HT-29 (cell line): Measurements from ENCODE around the gene CIAO2A.

- RAMPAGE, long total RNA = no peak
Observed at GRCh38 chr15:63218959-63219369, 29.6 kb downstream of the RAB8B start.

GRCh38 chr15:63348216-63348944 lies 33.3 kb downstream of the CA12 start:
- RAMPAGE, long total RNA = no peak

DNA sequence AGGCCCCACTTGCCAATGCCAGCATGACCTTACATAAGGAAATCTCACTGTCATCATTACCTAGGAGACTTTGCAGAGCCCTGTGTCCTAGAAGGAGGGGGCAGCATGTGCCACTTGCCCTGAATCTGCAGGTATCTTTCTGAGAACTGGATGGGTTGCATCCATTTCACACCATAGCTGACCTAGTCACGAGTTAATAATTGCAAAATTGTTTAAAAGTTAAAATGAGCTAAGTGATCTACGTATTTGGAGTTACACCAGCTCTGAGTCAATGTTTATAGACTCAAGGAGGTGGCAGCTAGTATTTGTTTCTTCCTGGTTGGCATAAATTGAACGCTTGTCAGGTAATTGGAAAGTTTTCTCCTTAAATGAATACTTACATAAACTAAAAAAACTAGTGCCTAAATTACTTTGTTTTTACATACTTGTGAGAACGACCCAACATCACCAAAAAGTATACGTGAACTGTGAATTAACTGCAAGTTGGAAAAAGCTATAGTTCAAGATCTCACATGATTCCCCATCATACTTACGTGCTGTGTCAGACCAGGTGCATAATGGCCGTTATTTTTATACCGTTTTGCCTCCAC lies 14.1 kb downstream of the CA12 start:
- RAMPAGE, long total RNA = no peak

DNA sequence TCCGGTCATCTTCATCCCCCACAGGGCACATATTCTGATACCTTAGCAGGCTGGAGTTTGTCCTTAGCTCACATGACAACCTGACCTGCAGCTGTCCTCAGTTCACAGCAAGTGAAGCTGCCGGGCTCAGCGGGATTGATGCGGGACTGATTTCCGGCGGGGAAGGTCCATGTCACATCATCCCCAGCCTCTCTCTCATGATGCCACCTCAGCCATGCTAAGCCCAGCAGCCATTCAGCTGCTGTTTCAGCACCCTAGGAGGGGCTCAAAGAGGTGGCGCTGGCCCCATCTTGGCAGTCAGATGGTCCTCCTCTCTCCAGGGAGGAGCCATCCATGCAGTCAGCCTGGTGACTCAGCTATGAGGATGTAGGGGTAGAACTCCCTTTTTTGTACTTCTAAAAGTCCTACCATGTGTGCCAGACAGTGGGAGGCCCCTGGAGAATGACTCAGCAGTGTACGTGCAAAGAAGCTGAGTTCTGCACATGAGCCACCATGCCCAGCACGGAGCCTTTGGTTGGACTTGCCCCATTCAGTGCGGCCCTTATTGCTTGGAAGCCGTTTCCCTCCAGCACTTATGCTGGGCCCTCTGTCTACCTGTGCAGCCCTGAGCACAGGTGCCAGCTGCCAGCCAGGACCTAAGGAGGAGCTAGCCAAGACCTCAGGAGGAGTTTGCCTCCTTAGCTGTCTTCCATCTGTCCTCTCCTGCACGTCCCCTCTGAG lies 9.4 kb downstream of the CA12 start:
- RAMPAGE, long total RNA = no peak

GRCh38 chr15:63403496-63403977 lies 21.9 kb upstream of the CA12 start:
- RAMPAGE, long total RNA = no peak

DNA sequence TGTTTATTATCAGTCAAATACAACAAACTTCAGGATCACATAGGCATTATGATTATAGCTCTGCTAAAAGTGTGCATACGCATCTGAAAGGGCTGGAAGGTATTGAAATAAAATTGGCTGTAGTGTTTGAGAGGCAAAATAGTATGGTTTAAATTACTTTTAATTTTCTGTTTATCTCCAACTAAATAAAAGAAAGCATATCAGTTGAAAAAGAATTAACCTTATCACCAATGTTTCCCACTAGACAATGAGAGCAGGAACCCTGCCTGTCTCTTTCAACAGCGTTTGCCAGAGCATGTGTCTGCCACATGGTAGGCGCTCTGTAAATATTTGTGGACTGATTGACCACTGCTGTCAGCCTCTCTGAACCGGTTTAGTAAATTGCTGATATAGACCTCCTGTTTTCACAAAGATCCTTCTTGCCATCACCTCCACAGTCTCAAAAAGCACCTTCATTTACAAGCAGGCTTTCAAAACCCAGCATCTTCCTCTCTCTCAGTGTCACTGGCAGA lies 38.1 kb upstream of the USP3 start:
- RAMPAGE, long total RNA = no peak

- RAMPAGE, long total RNA = no peak
Observed at GRCh38 chr15:63500203-63500663, 4.2 kb upstream of the USP3 start.

- RAMPAGE, long total RNA = no peak
Observed at GRCh38 chr15:63500664-63501224, 3.6 kb upstream of the USP3 start.

DNA sequence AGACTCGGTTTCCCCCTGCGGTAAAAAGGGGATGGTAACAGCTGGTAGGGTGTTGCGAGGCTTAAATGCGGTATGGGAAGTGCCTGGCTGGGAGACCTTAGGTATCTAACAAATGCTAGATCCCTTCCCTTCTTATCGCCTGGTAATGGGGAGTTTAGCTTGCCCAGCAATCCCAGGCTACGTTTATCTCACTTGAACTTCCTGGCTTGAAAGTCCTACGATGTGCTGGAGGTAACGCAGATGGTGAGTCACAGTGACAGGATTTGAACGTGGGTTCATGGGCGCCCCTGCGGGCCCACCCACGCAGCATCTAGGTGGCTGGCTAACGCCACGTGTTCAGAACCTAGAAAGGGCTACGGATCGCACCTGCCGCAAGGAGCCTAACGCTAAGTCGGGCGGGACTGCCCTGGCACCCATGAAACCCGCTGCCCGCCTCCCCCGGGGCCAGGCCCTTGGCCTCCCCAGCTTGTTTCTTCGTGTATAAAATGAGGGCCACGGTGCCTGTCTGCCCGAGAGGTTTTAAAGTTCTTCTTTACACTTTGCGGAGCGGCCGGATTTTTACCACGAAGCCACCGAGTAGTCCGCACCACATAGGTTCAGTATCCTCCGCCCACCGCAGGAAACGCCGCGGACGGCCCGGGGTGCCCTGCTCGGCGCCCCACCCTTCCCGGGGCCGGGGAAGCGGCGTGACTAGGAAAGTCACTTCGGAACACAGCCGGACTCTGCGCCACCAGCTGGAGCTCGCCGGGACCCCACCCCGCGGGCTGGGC lies 545 bp upstream of the USP3 start:
- RAMPAGE, long total RNA = no peak

- RAMPAGE, long total RNA = no peak
Observed at GRCh38 chr15:63593082-63594250, 3.7 kb upstream of the FBXL22 start.

GRCh38 chr15:63594493-63595776 lies 2.3 kb upstream of the FBXL22 start:
- RAMPAGE, long total RNA = no peak

- RAMPAGE, long total RNA = no peak
Observed at GRCh38 chr15:63668464-63669045, 71.4 kb downstream of the FBXL22 start.

GRCh38 chr15:63951076-63951669 lies 95.1 kb downstream of the DAPK2 start:
- RAMPAGE, long total RNA = no peak

DNA sequence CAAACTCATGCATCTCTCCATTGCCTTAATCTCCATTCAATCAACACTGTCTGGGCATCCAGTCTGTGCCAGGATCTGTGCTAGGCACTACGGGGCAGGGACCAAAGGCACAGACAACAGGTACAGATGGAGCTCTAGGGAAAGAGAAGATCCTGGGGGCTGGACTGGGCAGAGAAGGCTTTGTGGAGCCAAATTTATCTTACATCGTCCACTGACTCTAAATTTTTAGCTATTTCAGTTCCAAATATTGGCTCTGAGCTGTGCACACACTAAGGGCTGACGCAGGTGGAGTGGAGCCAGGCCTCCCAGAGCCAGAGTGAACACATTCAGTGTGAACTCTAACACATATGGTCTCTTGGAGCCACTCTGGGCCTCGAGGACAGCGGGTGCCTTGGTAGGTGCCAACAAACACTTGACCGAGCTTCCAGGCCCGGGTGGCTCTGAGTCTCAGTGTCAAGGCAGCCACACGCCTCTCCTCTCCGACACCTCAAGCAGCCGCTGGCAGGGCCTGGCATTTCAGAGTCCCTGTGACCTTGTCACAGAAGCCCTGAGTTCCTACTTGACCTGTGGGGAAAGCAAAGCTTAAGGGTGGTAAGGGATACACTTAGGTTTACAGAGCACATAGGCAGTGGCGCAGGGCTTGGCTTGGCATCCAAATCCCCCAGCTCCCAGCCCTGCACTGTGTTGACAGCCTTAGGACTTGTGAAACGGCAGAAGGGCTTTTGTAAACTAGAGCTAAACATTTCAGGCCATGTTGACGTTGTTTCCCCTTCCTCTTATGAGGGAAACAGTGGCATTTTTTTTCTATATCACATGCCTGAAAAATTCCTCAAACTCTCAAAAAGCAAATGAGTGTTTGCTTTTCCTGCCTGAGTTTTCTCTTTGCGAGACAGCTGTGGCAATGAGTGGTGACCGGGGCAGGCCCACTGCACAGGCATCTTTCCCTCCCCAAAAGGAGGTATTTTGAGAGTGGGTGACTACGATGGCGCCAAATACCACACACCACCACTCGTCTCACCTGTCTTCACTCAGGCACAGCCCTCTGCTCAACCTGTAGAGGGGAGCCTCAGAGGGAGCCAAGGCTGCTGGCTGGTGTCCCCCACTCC lies 60.9 kb downstream of the DAPK2 start:
- RAMPAGE, long total RNA = no peak

GRCh38 chr15:64006584-64007259 lies 39.6 kb downstream of the DAPK2 start:
- RAMPAGE, long total RNA = no peak

GRCh38 chr15:64014792-64015472 lies 31.4 kb downstream of the DAPK2 start:
- RAMPAGE, long total RNA = no peak

GRCh38 chr15:64070979-64071961 lies 22.4 kb downstream of the CIAO2A start:
- RAMPAGE, long total RNA = no peak

- RAMPAGE, long total RNA = start-site peak on the minus strand at chr15:64093787-64093862, 547 and 569 reads in 2 replicates
Observed at GRCh38 chr15:64093527-64094468, at the start of gene CIAO2A. Gene CIAO2A, minus strand, starts transcription at chr15:64093838.

GRCh38 chr15:64153363-64154203 lies 2.1 kb downstream of the SNX22 start:
- RAMPAGE, long total RNA = no peak

DNA sequence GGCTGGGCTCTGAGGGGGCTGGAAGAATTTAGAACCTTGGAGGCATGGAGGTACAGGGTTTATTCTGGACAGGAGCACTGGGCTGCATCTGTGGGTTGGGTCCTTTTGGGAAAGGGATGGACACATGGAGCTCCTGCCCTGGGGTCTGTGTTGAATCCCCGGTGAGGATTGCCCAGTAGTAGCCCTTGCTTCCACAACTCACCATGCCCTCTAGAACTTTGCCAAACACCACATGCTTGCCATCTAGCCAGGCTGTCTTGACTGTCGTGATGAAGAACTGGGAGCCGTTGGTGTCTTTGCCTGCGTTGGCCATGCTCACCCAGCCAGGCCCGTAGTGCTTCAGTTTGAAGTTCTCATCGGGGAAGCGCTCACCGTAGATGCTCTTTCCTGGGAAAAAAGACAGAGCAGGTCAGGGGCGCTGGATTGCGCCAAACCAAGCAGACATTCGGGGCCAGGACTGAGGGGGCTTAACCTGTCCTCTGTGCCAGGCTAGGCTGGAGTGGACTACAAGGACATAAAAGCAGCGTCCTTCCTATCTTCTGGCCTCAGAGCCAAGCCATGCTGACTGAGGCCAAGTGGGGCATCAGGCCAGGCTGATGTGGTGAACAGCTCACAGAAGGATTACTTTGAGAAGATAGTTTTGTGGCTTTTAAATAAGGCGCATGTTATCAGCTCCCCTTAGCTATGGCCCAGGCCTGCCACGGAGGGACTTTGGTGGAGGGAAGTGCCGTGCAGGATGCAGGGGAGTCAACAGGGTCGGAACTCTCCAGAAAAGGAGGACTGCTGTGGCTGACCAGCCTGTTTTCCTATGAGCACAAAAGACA lies 5.2 kb downstream of the SNX22 start:
- RAMPAGE, long total RNA = no peak